ENCODE data around the gene HSPD1.

DNA sequence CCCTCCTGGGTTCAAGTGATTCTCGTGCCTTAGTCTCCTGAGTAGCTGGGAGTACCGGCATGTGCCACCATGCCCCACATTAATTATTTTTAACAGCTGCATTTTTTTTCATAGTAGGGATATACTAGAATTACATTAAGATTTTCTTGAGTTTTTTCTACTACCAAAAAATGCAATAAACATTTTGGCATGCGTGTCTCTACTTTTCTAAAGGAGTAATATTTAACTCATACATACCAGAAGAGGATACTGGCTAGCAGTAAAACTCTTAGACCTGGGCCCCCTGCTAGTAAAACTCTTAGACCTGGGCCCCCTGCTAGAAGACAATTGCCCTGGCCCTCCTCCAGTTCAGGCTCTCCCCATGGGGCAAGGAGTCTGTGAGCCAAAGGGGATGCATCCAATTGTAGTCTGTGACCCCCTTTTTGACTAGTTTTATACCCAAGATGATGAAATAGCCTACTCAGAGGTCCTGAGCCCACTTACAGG is 45.0 kb upstream of the PGAP1 start:
- PRO-cap = no peak

- PRO-cap = no peak
These were observed 152.9 kb upstream of the PGAP1 start for GRCh38 chr2:197079484-197079796.

- PRO-cap = no peak
These were observed 5.9 kb downstream of the ANKRD44 start for GRCh38 chr2:197304555-197305270.

DNA sequence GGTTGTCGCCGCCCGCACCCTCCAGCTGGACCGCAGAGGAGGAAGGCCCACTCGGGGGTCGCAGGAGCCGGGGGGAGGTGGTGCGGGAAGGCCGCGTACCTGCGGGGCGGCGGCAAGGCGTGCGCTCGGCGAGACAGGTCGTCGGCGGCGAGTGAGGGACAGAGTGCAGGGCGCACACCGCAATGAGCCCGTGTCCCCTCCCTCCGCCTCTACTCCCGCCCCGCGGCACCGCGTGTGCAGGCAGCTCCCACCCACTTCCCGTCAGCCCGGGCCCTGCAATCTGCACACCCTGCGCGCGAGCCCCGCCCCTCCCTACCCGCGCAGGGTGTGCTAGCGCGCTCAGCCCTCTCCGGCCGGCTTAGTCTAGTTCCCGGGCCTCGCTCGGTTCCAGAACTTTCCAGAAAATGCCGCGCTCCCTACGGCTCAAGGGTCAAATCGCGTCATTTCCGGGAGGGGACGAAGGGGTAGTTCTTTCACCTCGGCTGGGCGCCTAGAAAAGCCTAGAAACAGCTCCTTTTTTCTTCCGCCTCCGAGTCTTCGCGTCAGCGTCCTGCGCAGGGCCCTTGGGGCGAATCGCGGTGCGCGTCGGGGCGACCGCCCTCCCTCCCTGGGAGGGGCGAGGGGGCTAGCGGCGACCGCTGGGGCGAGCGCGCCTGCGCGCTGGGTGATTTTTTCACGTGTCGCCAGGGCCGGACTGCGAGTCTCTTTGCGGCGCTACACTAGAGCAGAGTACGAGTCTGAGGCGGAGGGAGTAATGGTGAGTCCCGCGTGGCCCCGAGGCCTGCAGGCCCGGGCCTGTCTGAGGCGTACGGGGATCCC is at the start of gene HSPD1:
Gene HSPD1 (minus strand): TSS at position 158 of the 819 bp plus-strand sequence.
- PRO-cap = bidirectional peak, plus-strand start at position 676 of the sequence, minus-strand start at position 153 of the sequence

DNA sequence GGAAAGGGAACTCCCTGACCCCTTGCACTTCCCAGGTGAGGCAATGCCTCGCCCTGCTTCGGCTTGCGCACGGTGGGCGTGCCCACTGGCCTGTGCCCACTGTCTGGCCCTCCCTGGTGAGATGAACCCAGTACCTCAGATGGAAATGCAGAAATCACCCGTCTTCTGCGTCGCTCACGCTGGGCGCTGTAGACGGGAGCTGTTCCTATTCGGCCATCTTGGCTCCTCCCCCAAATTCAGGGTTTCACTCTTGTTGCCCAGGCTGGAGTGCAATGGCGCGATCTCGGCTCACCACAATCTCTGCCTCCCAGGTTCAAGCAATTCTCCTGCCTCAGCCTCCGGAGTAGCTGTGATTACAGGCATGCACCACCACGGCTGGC is 11.8 kb upstream of the MARS2 start:
- PRO-cap = no peak

GRCh38 chr2:197706360-197707150 is 1.4 kb downstream of the MARS2 start:
- PRO-cap = no peak

GRCh38 chr2:197728229-197729053 is 23.3 kb downstream of the MARS2 start:
- PRO-cap = no peak

- PRO-cap = no peak
These were observed 124.8 kb downstream of the PLCL1 start for GRCh38 chr2:197928977-197929811.

DNA sequence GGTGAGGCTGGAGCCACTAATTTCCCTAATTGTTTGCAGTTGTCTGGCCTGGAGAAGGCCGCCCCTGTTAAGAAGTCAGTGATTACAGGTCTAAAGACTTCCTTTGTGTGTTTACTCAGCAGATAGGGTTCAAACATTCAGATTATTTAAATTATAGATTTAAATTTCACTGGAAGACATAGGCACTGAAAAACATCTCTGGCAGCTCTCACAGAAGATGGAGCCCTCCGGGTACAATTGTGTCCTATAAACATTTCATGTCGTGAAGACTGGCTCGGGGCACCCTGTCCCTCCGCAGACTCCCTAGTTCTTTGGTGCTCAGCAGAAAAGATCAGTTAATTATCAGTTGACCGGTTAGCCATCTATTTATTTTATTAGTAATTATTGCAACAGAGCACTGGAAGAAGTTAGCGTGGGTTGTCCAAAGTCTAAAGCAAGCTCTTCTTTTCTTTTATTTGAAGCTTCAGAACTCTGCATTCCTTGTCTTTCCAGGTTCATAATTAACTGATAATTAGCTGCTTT is 489.5 kb downstream of the SATB2 start:
- PRO-cap = no peak

DNA sequence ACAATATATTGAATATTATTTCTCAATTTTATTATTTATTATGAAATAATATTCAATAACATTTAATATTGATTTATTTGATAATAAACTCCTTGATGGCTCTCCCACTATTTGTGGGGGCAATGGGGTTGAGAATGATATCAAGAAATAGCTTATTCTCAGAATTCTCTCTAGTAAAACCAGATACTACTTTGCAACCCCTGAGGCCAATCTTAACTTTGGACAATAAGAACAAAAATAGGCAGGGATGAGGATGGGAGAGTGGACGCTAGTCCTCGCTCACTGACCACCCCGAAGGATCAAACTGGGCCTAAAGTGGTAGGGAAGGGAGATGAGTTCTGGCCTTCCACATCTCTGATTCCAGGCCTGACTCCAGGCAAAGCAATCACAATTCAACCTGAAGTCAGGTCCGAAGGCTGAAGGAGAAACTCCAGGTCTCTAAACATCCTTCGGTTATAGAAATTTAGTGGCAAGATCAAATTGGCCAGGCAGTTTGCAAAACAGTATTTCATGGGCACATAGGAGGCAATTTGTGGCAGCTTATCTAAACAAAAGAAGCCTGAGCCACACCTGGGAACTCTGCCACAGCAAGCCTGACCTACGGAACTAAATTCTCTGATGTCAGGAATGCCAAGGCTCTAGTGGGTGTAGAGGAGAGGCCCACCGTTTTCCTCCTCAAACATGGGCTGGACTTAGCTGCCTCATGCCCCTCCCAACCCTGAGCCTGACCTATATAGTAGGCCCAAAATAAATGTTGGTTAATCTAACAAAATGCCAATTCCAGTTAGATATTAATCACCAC is 16.2 kb downstream of the SATB2 start:
- PRO-cap = no peak

DNA sequence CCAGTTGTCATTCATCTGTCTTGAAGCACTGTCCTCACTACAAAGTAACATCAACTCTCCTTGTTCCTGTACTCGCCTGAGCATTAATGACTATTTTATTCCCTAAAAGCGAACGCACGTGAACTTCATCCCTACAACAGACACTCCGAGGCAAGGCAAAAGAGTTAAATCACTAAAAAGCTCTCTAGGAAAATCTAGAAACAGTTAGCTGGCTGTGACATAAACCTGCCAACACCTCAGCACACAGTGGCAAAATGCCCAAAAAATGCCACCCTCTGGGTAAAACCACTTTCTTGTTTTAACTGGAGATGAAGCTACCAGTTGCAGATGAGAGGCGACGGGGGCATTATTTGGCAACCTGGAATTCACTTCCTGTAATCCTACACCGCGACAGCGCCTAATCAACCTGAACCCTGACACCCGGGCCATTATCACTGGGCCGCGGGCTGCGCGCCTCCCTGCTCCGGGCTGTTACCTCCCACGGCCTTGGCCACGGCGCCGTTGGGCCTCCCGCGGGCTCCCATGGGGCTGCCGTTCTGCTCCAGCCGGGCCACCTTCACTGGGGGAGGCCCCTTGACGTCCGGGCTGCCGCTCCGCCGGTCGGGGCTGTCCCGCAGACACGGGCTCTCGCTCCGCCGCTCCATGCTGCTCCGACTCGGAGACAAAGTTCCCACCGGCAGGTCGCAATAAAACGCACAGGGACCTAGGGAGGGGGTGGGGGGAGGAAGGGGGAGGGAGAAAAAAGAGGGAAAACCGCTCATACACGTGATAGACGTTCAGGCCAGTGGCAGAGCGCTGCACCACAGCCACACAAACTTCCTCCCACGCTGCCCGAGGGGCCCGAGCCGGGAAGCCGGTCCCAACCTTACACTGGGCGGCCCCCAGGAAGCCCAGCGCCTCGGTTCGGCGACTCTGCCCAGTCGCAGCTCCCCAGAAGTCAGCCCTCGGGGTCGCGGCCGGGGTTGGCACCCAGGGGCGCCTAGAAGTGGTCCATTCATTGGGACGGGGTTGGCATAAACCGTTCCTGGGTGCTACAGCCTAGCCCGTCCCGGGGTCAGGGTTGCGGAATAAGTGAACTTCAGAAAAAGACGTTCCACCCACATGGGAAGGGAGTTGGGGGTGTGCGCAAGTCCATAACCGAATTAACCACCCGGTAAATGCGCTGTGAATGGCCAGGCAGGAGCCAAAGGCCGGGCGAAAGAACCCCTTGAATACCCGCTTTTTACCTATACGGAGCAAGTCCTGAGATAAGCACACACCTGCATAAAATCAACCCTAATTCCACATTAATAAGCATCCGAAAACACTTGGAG is 1.9 kb downstream of the SATB2 start:
- PRO-cap = no peak

GRCh38 chr2:199459003-199459202 is 1.2 kb upstream of the SATB2 start:
- PRO-cap = no peak

DNA sequence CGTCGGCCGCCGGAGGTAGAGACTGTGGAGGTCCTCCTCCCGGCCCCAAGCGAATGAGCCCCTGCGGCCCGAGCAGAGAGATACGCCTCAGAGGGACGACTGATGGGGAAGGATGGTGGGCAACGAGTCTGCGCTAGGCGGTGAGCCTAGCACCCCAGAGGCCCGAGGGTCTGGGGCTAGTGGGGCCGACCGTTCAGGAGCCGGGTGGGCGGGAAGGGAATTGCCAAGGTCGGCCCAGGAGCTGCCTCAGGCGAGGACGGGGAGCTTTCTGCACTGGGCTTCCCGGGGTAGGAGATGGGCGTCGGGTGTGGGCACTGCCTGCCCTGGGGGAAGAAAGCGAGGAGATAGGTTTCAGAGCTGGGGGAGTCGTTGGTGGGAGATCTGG is 4.9 kb upstream of the SATB2 start:
- PRO-cap = no peak

DNA sequence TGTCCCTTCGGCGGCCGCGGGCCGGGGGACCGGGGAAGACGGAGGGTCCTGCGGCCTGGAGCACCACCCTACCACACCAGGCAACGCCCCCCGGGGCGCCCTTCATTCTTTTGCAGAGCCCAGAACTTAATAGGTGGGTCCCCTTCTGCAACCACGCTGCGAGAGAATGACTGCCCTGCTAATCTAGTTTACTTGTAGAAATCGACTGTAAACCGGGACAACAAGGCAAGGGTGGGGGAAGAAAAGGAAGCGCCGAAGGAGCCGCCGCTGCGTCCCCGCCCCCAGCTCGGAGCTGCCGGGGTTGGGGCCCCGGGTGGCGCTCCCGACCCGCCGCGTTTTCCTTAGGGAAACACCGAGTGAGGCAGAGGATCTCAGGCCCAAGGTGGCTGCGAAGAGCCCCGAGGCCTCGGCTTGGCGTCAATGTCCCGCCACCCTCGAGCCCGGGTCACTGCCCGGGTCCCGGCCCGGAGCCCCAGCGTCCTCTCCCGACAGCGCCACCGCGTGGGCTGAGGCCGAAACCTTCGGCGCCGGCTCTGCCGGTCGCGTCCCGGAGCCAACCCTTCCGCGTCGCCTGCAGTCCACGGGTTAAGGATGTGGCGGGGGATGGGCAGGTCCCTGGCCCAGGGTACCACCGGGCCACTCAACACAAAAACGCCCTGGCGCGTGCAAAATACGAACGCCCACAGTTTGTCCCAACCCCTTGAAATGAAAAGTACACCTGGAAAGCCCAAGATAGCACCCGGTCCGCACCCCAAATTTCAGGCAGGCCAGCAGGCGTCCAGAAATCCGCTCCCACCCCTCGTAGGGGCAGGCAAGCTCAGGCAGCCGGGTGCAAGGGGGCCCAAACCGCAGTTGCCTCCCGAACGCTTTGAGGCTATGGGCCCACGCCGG is 5.6 kb upstream of the SATB2 start:
- PRO-cap = bidirectional peak, plus-strand start at position 565 of the sequence, minus-strand start at position 450 of the sequence

- PRO-cap = no peak
These were observed 6.2 kb upstream of the SATB2 start for GRCh38 chr2:199463966-199464376.

DNA sequence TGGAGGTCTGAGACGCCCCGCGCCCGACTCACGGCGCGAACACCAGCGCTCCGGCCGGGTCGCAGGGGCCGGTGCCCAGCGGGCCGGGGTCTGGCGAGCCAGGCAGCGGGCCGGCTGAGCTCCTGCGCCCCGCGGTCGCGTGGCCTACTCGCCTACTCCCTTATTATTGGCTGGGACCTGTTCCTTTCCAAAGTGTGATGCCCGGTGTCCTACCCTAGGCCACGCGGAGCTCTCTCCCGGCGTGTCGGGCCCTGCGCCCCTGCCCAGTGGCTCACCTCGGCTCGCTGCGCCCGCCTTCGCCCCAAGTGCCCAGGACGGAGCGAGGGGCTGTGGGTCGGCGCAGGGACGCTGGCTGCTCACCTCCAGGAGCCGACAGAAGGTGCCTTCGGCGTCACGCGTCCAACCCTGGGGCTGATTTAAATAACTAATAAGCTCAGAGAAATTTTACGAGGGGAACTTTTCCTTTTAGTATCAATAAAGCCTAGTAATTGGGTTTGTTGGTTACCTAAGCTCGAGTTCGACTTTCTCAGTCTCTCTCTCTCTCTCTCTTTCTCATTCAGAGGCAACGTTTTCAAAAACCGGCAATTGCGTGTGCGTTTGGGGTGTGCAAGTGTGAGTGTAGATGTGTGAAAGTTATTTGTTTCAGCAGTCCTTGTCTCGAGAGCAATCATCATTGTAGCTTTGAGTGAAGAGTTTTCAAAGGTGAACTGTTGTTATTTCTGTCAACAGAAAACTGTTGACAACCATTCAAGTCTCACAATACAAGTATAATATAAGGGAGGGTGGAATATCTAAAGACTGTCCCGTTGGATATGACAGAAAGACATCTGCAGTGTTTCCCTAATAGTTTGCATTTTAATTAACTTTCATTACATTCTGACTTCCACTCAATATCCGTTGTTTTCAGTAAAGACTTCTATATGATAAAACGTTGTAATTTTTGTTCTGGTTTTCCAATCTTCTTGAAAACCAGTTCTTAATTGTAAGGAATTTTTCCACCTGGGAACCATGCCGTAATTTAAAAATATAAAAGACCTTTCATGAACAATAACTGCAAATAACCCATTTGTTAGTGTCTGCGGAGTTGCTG is 7.2 kb upstream of the SATB2 start:
- PRO-cap = no peak

DNA sequence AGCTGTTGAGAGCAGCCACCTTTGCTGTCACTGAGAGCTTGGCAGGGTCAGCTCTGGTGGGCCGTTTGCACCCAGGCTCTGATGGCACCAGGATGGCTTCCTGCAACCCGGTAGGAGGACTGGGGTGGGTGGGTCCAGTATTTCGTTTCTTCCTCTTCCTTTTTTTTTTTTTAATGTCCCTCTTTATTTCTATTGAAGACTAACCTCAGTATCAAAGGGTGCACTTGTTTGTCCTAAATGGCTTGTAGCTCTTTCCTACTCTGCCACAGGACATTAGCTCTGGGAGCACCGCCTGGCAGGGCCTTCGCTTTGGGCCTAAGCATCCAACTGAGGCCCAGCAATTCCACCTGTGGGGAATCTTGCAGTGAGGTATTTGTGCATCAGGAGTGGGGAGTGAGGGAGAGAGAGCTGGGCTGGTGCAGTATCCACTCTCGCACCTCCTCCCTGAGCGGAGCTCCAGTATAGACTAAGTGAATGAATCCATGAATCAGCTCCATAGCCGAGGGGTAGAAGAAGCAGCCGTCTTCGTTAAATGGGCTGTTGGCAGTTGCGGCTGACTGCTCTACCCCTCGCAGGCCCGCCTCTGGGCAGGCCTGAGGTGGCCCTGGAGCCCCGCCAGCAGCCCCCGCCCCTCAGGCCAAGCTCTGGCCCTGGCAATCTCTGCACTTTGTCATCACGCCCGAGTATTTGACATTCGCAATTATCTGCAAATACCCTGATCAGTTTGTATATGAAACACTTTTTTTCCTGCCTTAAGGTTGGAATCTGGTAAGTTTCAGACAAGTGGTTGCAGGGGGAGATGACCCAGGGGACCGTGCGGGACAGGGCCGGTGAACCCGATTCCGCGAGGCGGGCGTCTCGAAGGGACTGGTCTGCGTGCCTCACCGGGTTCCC is 10.7 kb upstream of the SATB2 start:
- PRO-cap = no peak

DNA sequence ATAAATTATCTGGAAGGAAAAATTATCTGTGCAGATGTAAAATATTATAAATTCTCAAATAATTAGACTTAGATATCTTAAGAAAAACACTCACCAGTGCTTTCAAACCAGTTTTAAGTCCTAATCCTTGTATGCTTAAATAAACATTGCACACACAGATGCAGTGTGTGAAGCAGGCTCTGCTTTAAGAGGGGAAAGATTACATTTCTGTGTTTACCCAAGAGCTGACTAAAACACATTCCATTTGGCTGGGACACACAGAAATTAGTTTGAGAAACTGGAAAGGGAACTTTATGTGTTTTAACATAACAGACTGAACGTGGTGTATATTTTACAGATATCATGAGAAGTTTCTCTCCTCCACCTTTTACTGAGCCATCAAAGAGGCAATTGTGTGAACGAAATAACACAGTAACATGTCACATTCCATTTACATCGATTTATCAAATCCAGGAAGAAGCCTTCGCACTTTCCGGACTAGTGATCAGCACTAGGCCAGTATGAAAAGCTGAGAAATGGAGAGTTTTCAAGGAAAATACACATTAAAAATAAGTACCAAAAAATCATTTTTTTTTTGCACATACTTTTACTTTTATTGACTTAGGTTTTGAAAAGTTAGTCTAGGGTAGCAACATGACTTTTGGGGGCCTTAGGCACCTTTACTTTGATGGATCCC is 121.9 kb downstream of the MAIP1 start:
- PRO-cap = no peak

- PRO-cap = unidirectional peak, minus-strand start at chr2:200156642
These were observed 150.1 kb upstream of the SPATS2L start for GRCh38 chr2:200156434-200156717.

DNA sequence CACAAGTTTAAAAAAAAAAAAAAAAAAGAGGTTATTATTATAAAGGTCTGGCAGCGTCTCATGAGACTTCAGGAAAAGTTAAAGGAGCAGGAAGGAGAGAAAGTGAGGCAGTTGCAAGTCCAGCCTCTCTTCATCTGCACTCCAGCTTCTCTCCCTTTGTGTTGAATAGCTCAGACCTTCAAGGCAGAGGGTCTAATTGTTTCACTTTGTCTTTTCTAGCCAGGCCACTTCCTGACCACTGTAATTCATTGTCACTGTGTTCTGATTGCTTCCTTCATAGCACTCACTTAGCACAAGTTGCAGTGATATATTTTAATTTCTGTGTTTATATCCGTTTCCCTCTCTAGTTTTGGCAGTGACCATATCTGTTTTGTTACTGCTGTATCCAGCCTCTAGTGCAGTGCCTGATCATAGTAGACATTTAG is 99.9 kb downstream of the SPATS2L start:
- PRO-cap = no peak

Data from sciatic nerve (tissue), 1 donor.